H7 (cell line): ENCODE measurements around a stretch of chr20.

GRCh38 chr20:46640635-46641209, 10.5 kb downstream of the SLC13A3 start:
- RAMPAGE, long total RNA: no peak

GRCh38 chr20:46901421-46902134, 6.9 kb downstream of the EYA2 start:
- RAMPAGE, long total RNA: no peak

DNA sequence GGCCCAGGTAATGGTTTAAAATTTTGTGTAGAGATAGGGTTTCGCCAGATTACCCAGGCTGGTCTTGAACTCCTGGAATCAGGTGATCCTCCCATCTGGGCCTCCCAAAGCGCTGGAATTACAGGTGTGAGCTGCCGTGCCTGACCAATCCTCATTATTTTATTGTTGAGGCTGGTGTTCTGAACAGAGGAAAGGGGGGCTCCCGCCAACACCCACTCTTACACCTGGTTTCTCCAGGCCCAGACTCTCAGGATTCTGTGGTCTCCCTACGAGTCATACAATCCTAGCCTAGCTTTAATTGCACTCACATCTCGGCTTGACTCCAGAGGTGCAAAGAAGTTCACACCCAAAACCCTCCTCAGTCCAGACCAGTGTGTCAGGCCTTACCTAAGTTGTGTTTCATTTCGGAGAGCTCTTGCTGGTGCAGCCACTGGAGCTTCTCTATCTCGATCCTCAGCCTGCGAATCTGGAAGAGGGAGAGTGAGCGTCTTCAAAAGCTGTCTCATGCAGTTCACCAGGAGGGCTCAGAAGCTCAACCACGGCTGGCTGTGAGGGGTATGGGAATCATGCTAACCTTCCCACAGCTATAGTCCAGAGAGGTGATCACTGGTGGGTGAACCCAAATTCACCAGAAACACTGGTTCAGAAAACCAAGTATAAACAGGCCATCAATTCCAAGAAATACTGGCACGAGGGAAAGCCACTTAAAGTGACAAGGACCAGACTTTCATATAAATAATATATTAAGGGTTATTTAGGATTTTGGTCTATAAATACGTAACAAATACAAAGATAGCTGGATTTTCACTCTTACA, 129.5 kb downstream of the ZMYND8 start:
- RAMPAGE, long total RNA: no peak

DNA sequence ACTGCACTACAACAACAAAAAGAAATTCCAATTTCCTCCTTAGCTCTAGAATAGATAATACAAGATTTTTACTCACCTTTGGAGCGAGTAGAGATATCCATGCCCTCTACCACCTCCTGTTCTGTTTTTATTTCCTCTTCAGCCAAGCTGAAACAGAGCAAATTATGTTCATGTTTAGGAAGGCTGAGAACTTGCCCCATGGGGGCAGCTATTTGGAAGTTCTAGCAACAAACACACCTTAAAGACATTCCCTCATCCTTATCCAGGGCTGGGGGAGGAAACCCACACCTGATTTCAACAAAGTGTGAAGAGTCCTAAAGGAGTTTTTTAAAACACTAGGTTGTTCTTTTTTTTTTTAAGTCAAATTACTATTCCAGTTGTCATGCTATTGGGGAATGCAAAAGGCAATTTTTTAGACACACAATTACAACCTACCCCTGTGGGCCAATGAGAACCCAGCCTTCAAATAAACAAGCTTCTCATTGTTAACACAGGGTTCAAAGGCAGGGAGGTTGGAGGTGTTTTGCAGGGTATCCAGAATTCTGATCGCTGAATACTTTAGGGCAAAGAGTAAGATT, 8.6 kb downstream of the ZMYND8 start:
- RAMPAGE, long total RNA: no peak

DNA sequence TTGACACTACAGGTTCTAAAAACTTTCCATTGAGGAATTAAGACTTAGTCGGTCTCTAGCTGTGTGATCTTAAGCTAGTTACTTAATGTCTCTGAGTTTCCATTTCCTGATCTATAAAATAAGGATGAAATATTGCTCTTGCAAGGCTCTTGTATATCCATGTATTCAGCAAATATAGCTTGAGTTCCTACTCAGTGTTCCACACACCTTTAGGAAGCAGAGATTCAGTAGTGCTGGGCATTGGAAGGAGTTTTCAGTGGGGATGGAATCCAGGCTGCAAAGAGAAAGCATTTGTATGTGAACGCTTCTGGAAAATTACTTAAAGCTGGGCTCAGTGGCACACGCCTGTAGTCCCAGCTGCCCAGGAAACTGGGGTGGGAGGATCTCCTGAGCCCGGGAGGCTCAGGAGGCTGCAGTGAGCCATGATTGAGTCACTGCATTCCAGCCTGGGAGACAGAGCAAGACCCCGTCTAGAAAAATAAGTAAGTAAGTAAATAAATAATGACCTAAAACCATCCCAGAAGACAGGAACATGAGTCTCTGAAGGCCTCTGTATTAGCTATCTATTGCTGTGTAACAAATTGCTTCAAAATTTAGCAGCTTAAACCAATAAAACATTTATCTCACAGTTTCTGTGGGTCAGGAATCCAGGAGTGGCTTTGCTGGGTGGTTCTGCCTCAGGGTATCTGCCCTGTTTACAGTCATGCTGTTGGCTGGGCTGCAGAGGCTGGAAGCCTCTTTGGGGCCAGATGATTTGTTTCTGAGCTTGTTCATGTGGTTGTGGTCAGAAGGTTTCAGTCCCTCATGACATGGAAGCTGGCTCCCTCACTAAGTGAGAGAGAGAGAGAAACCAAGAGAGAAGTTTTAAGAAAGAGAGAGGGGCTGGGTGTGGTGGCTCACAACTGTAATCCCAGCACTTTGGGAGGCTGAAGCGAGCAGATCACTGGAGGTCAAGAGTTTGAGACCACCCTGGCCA, 48.5 kb upstream of the NCOA3 start:
- RAMPAGE, long total RNA: no peak

GRCh38 chr20:47610373-47610811, 108.7 kb downstream of the NCOA3 start:
- RAMPAGE, long total RNA: no peak

GRCh38 chr20:47655512-47656242, 129.6 kb downstream of the SULF2 start:
- RAMPAGE, long total RNA: no peak

- RAMPAGE, long total RNA: no peak
Observed at GRCh38 chr20:47657730-47658515, 127.4 kb downstream of the SULF2 start.

- RAMPAGE, long total RNA: no peak
Observed at GRCh38 chr20:47797048-47797463, 11.8 kb upstream of the SULF2 start.

- RAMPAGE, long total RNA: no peak
Observed at GRCh38 chr20:48195346-48195715, 410.1 kb upstream of the SULF2 start.

DNA sequence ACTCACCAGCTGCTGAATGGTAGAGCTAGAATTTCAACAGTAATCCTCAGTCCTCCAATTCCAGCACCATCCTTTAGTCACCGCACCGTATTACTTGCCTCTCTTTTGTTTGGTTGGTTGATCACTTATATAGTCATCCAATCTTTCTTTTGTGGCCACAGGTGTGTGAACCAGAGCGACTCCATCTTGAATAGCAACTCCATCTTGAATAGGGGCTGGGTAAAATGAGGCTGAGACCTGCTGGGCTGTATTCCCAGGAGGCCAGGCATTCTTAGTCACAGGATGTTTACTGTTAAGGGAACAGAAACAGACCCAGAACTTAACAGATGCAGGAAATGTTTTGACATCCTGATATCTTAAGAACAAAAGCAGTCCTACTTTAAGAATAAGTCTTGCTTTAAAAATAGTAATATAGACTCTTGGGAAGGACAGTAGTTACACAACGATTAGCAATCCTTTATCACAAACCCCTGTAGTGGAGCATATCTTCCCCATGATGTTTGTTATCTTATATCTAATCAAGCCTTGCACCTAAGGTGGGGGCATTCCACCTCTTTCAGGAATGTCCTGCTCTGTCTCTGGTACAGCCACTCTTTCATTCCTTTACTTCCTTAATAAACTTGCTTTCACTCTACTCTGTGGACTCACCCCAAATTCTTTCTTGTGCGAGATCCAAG, 493.6 kb upstream of the SULF2 start:
- RAMPAGE, long total RNA: no peak

- RAMPAGE, long total RNA: no peak
Observed at GRCh38 chr20:48644177-48644790, 183.5 kb downstream of the PREX1 start.

DNA sequence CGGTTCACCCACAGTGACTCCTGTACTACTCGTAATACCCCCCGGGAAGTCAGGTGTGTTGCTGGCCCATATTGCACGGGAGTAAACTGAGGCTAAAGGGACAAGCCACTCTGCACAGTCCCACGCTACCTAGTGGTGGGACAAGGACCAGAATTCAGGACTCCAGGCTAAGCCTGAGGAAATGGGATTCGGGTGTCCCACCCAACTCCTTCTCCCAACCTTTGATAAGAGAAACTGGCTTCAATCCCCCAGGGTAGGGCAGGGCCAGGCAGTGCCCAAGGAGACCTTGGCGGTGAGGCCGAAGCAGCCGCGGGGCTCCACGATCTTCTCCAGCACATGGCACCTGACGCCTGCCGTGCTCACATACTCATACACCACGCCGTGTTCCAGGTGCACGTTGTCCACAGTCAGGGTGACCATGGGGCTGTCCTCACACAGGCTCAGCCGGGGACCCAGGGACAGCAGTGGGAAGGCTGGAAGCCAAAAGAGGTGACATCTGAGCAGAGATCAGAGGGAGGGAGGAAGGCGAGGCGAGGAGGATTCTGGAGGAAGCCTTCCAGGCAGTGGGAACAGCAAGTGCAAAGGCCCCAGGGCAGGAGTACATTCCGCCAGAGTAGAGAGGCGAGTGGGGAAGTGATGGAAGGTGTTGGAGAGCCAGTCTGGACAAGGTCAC, 176.6 kb downstream of the PREX1 start:
- RAMPAGE, long total RNA: no peak

DNA sequence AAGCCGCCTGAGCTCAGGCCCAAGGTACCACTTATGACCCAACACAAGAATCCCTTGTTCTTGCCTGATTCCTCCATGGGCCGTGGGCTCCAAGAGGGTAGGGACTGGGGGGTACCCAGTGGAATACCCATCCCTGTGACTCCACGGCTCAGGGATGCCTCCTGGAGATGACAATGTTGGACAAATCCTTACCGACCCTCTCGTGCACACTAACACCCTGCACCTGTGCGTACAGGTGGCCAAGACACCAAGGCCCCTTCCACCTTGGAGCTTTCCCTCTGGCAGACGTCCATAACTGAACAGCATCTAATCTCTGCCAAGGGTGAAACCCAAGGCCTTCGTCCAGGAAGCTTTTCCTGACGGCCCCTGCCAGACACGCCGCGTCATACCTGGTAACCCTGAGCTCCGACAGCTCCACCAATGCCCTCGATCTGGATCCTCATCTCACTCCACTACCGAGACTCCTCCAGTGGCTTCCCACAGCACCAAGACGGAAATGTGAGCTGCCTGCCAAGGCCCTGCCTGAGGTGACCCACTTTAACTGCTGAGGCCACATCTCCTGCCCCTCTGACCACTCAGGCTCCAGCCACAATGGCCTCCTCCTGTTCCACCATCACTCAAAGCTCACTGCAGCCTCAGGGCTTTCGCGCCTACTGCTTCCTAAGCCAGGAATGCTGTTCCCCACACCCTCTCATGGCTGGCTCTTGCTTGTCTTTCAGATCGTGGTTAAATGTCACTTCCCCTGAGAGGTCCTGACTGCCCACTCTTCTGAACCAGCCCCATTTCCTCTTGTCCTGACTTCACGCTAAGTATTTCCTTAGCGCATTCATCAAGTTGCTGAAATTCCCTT, 143.3 kb downstream of the PREX1 start:
- RAMPAGE, long total RNA: no peak

DNA sequence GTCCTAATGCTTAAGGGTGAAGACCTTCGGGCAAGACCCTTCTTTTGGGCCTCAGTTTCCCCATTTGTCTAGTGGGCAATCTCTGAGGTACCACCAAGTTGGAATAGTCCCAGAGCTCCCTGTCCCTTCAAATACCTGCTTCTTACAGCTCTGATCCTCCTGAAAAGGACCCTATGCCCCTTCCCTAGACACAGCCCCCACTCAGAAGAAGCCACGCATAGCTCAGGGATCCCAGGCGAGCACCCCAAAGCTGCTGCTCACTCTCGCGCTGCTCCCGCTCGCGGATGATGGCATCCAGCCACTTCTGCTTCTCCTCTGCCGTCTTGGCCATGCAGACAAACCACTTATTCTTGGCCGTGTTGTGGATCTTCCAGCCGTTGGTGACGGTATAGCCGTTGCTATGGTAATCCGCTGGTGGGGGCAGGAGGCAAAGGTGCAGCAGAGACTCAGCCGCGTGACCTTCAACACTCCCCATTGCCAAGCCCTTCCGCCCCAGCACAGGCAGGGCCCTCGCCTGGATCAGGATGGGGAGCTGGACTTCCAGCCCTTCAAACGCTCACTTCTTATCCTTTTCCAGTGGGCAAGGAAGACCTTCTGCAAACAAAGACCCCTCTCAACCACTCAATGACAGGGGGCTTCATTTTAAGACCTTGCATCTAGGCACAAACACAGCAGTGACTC, 137.0 kb downstream of the PREX1 start:
- RAMPAGE, long total RNA: no peak

- RAMPAGE, long total RNA: no peak
Observed at GRCh38 chr20:48763006-48763926, 64.5 kb downstream of the PREX1 start.

DNA sequence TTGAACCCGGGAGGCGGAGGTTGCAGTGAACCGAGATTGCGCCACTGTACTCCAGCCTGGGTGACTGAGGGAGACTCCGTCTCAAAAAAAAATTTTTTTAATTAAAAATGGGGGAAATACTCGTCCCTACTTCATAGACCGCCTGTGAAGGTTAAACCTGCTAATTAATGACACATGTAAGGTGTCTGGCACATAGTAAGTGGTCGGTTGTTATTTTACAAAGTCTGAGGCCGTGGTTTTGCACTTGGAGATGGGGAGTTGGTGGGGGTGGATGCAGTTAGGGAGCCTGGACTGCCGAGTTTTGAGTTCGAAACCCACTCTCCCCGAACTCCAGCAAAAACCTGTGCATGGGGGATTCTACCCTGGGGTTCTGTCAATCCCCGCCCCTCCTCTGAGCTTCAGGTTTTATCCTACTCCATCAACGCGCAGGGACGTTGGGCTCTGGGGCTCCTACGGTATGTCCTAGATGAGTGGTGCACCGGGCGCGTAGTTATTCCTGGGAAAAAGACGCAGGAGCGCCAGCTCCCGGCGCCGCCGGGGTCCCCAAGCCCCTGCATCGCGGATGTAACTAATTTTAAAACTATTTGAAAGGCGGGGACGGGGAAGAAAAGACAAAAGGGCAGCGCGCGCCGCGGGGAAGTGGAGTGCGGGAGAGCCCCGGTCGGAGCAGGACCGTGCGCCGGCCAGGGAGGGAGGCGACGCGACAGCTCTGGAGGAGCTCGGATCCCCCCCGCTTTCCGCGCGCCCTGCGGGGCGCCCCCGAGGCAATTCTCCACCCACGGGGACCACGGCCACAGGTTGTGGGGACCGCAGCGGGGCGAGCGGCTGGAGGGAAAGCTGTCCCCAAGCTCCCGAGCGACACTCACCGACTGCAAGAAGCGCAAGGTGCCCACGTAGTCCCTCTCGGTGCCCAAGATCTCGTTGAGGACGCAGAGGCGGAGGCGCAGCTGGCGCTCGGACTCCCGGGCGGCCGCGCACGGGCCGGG, 730 bp downstream of the PREX1 start:
- RAMPAGE, long total RNA: no peak

- RAMPAGE, long total RNA: no peak
Observed at GRCh38 chr20:48910134-48910978, 11.2 kb upstream of the ARFGEF2 start.

DNA sequence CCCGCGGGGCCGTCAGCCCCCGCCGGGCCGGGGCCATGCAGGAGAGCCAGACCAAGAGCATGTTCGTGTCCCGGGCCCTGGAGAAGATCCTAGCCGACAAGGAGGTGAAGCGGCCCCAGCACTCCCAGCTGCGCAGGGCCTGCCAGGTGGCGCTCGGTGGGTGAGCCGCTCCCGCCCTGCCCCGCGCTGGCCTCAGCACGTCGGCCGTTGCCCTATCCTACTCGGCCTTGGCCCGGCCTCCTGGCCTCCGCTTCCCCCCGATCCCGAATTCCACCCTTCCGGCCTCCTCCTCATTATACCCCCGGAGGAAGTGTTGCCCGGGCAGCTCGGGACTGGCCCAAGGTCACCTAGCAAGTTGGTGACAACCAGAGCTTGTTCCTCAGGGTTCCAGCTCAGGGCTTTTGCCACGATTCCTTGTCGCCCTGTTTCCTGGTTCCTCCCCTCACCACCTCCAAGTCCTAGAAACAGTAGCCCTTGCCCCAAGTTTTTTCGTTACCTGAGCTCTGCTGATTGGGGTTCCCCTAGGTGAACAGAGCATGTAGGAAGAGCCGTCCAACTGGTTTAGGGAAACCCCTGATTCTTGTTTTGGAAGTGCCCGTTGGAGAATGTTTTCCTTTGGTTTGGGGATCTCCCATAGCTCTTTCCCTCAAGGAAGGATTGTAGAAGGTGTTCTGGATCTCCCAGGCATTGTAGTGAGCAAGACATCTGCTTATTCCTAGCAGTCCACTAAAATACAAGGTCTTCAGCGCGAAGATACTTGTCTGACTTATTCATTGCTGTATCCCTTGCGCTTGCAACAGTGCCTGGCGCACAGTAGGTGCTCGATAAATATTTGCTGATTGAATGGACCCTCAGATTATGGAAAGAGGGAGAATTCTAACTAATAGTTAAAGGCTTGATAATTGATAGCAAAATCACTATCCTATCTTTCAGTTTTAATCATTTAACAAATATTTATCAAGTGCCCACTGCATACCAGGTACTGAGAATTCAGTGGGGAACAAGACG, 648 bp downstream of the ARFGEF2 start:
- RAMPAGE, long total RNA: no peak

DNA sequence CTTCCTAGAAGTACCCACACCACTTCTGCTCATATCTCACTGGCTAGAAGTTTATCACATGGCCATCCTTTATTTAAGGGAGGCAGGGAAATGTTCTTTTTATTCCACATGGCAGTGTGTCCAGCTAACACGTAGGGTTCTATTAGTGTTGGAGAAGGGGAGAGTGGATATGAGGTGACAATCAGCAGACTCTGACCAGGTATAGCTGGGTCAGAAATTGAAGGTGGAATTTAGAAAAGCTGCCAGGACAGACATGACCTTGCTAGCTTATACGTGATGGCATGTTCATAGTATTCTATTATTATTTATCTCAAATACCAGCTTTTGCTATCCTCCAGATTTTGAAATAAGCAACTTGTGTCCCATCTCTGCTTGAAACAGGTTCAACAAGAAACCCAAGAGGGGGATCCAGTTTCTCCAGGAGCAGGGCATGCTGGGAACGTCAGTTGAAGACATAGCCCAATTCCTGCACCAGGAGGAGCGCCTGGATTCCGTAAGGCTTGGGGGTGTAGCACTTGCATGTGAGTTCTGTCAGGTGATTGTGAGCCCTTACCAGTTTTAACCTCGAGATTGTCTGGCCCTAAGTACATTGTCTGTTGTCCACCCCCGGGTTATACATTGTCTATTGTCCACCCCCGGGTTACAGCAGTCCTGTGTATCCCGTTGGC, 61.6 kb upstream of the CSE1L start:
- RAMPAGE, long total RNA: no peak